Caco-2 (cell line): ENCODE data around the genes SLC1A3 and EGFLAM.

DNA sequence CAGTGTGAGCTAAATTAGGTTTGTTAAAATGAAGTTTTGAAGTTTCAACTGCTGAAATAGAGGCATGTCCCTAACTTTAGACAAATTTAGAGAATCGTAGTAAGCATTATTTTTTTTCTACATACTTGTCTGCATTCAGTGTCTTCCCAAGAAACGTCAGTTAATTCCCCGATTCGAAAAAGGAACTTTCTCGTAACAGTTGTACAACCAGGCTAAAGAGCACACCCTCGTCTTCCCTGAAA lies 468 bp upstream of the SLC1A3 start:
- PRO-cap, result no peak
- RRBS, result no CpG with 5 or more reads among the region's 6 CpGs

DNA sequence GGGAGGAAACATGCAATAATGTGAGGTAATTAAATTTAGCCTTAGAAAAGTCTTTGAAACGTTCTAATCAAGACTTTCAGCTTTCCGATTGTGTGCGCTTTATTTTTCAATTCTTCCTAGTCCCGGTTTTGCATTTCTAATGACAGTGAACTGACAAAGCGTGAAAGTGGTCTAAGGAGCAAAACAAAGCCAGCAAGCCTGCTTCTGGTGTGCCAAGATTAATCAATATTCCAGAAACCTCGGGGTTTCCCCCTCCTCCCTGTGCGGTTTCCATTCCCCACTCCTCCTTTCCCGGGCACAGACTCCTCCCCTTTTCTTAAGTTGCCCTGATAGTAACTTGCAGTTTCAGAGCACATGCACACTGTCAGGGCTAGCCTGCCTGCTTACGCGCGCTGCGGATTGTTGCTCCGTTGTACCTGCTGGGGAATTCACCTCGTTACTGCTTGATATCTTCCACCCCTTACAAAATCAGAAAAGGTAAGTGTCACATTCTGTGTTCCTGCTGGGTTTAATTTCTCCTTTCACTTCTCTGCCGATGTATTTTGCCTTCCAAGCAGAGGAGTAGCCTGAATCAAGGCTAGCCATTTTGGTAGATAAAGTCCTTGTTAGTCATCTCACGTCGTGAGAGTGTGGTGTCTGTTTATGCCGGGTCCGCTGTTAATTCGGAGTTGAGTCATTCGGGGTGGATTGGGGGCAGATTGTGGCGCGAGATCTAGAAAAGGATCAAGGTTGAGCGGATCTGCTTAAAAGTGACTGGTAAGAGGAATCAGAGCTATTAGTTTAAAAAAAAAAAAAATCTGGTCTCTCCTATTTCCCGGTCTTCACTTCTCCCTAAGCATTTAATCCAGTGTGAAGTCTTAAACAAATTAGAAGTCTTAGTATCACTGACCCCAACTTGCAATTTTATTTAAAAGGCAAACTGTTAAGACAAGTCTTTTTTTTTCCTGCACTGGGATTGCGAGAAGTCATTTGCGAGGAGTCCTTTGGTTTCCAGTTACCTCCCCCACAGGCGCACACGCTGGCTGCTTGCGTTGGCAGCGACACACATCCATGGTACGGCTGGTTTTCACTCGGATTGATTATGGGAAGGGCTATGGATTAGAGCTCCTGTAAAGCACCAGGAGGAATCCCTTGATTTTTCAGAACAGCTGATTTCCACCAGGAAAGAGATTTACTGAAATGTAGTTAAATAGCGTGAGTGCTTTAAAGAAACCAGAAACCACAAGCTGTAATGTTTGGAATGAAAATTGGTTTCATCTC lies at the start of gene SLC1A3:
TSS of gene SLC1A3 (plus strand) at position 348 of the 1,260 bp plus-strand sequence.
- PRO-cap, result bidirectional peak, plus-strand start at position 359 of the sequence, minus-strand start at position 220 of the sequence; unidirectional peak, plus-strand start at position 1,014 of the sequence
- RRBS, result no CpG with 5 or more reads among the region's 34 CpGs

DNA sequence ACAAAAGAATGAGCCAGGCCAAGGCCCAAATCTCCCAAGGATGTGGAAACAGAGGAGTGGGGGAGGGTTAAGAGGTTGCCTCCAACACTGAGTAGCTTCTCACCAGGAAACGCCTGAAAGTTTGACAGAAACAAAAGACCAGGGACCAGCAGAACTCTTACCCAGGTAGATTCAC lies 12.6 kb downstream of the SLC1A3 start:
- PRO-cap, result no peak
- RRBS, result no CpG with 5 or more reads among the region's 1 CpG

- PRO-cap, result no peak
- RRBS, result no CpG with 5 or more reads among the region's 5 CpGs
Observed at GRCh38 chr5:36655005-36655624, 48.7 kb downstream of the SLC1A3 start.

DNA sequence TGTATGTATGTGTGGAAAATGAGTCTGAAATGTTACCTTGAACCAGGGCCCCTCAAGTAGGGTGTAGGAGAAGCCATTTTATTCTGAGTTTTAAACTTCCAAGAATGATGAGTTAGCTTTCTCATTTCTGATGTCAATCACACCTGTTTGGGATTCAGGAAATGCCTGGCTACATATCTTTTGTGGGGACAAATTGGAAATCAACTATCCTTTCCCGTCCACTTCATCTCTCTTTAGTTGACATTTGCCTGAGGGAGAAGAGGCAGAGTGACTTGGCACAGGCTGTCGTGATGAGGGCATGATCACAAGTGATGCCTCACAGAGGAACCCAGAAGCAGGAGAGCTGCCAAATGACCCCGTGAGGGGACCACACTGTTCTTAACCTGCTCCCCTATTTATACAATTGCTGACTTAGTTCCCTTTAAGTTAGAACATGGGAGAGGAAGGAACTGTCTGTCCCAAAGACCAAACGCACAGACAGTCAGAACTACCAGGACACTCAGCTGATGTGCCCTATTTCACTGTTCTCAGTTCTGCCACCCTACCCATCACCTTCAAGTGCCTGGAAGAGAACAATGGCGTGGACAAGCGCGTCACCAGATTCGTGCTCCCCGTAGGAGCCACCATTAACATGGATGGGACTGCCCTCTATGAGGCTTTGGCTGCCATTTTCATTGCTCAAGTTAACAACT lies 73.6 kb downstream of the SLC1A3 start:
- PRO-cap, result no peak
- RRBS, result no CpG with 5 or more reads among the region's 9 CpGs

DNA sequence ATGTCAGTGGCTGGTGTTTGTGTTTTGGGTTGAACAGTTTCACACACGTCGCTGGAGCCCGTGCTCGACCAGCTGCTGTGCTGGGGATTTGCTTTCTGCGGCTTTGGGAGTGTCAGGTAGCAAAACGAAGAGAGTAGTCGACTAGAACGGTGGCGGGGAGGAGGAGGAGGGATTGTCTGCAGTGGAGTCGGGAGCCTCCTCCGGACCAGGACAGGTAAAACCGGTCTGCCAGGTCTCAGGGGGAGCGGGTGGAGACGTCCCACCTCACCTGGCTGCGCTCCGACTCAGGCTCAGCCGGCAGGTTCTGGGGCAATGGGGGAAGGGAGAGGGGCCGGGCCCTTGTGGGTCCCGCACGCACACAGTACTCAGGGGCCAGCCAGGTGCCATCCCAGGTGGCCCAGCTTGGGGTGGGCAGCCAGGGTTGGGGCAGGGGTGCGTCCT lies 131.4 kb upstream of the NIPBL start:
- PRO-cap, result bidirectional peak, plus-strand start at position 353 of the sequence, minus-strand start at position 189 of the sequence
- RRBS, result 4% methylated on average over 6 of the region's 21 CpGs

DNA sequence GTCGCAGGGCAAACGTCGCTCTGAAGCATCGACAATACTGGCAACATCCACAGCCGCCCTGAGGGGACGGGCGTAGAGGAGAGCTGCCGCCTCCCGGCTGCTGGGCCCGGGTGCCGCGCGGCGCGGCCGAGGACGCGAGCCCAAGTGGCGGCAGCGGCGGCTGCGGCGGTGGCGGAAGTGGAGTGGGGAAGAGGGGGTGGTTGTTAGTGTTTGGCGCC lies 149 bp upstream of the NIPBL start:
- PRO-cap, result bidirectional peak, plus-strand start outside the sequence, minus-strand start at position 179 of the sequence
- RRBS, result 2% methylated on average over 17 of the region's 25 CpGs

- PRO-cap, result no peak
- RRBS, result no CpG with 5 or more reads among the region's 2 CpGs
Observed at GRCh38 chr5:36887459-36888035, 11.0 kb downstream of the NIPBL start.

DNA sequence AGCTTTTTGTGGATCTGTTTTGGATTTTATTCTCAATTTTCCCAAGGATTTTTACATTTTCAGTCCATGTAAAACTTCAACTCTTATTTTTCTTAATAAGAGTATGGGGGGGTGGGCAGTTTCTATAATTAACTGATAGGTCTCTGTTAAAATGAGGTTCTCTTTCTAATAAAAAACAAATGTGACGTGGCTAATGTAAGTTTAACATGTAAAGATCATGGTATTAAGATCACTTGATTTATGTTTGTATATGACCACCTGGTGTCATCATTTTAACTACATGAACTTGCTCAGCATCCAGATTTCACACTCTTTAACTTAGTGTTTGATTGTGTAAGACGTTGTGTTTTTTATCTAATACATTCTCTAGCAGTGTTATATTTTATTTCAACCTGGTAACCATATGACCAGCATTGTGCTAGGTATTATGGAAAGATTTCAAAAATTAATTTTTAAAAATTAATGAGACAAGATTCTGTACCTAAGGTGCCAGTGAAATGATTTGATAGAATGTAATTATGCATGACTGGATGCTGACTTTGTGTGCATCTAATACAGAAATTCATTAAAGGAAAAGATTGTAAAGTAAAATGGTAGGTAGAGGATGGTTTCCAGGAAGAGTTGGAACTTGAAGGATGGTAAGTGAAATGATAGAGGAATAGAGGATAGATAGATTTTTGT lies 57.4 kb downstream of the NIPBL start:
- PRO-cap, result no peak
- RRBS, result no CpG with 5 or more reads among the region's 2 CpGs

DNA sequence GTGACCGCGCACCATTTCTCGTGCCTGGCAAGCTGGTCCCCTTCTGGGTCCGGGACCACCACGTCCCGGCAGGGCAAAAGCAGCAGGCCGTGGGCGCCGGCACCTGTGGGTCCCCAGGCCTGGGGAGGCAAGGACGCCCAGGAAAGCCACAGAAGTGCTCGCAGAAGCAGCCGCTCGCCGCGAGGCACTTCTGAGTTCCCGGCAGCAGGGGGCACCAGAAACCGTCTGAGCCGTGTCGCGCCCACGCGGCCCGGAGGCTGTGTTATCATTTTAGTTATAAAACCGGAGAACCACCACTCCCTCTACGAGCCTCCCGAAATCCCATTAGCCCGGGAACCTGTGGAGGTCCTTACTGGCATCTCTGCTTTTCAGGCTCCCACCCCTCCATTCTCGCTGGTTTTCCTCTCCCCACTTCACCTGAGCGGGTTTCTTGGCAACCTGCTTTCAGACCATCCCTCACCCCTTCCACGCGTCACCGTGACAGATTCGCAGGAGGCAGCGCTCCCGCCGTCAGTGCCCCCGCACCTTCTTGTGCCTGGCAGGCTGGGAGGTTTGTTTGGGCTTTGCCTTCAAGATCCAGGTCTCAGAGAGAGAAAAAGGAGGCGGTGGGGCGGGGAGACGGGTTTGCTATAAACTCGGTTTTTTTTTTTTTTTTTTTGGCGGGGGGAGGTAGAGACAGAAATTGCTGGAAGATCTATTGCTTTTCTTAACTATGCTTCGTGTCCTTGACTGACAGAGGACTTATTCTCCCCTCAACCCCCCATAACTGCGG lies 2.3 kb downstream of the GDNF start:
- PRO-cap, result no peak
- RRBS, result 97% methylated on average over 13 of the region's 44 CpGs

GRCh38 chr5:38162536-38163024 lies 95.8 kb upstream of the EGFLAM start:
- PRO-cap, result no peak
- RRBS, result no CpG with 5 or more reads among the region's 6 CpGs

DNA sequence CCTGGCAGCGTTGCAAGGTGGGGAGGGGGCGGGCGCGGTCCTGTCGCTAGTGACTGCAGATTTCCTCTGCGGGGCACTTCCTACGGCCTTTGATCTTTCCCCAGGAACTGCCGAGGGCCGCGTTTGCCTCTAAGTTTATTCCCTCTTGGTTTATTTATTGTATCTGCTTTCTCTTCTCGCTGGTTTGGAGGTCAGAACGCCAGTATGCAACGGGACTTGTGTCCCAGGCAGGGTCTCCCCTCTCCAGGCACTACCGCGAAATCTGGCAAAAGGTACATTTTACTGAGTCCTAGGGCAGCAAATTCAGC lies 1.0 kb upstream of the EGFLAM start:
- PRO-cap, result no peak
- RRBS, result no CpG with 5 or more reads among the region's 15 CpGs

- PRO-cap, result no peak
- RRBS, result 7% methylated on average over 44 of the region's 83 CpGs
Observed at GRCh38 chr5:38258278-38259428, at the start of gene EGFLAM. TSS of gene EGFLAM (plus strand) at chr5:38258559.

- PRO-cap, result no peak
- RRBS, result 96% methylated on average over 3 of the region's 28 CpGs
Observed at GRCh38 chr5:38467940-38468744, 88.3 kb downstream of the LIFR start.

DNA sequence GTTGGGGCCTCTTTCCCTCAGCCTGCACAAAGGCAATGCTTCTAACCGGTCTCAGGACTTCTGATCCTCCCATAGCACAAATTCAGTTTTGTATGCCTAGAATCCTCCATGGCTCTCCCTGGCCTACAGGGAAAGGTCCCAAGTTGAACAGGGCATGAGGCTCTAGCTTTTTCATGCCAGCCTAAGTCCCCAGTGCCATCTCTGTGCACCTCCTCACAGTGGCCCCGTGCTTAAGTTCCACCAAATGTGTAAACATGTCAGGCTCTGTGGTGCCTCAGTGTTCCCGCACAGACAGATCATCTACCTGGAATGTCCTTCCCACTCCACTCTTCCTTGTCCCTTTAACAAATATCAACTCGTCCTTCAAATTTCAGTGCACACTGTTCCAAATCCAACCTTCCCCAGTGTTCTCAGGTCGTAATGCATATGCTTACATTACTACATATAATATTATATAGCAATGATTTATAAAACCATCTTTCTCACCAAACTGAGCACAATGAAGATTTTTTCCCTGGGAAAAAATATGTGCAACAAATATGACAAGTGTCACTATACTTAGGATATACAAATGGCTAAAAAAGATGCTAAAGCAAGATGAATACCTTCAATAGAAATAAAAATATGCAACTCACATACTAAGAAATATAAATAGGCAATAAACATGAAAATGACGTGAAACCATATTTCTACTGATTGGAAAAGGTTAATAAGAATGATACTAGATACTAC lies 13.8 kb downstream of the LIFR start:
- PRO-cap, result no peak
- RRBS, result no CpG with 5 or more reads among the region's 6 CpGs

- PRO-cap, result no peak
- RRBS, result no CpG with 5 or more reads among the region's 1 CpG
Observed at GRCh38 chr5:38825533-38825839, 20.3 kb upstream of the OSMR start.

GRCh38 chr5:39068809-39069515 lies 5.2 kb downstream of the RICTOR start:
- PRO-cap, result no peak
- RRBS, result no CpG with 5 or more reads among the region's 4 CpGs

DNA sequence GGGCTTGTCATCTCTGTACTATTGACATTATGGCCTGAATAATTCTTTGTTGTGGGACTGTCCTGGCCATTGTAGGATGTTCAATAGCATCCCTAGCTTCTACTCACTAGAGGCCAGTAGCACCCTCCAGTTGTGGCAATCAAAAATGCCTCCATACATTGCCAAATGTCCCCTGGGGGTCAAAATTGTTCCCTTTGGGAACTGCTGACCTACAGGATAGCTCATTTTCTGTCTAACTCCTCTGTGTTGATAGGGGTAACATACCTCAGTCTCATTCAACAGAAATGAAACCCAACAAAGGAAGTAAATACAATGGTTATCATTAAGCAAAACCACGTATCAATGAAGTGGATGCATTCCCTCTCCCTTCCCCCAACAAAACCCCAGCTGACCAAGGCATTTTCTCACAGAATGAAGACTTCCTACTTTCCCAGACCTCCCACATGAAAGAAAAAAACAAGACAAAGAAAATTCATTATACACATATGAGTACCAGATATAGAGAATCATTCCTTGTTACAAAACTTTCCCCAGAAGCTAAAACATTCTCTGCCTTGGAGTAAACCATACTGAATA lies 18.0 kb downstream of the FYB1 start:
- PRO-cap, result no peak
- RRBS, result no CpG with 5 or more reads among the region's 1 CpG

- PRO-cap, result no peak
- RRBS, result no CpG with 5 or more reads among the region's 9 CpGs
Observed at GRCh38 chr5:39211570-39212270, 7.6 kb downstream of the FYB1 start.

DNA sequence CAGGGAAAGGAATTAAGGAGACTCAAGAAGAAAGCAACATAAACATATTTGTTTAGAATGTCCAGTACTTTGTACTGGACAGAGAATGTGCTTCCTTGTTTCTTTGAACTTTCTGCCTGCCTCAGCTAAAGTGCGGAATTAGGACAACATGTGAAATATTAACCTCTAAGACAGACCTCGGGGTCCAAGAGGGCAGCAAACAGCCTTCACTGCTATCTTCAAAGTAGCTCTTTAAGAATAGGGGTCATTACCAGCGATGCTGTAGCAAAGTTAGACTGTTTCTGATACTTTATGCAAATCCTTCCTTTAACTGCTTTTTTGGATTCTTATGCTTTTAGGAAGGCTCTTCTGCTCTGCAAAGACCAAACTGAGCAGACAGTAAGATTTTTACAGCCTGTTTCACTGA lies 24.0 kb downstream of the DAB2 start:
- PRO-cap, result bidirectional peak, plus-strand start at position 234 of the sequence, minus-strand start at position 114 of the sequence
- RRBS, result no CpG with 5 or more reads among the region's 3 CpGs